Measurements from ENCODE around the gene TMBIM4.

GRCh38 chr12:66169518-66170427, at the start of gene TMBIM4:
Gene TMBIM4 (minus strand): TSS chr12:66169996.
- PRO-cap = bidirectional peak, plus-strand start at chr12:66169712, minus-strand start at chr12:66169627; bidirectional peak, plus-strand start at chr12:66170037, minus-strand start at chr12:66169986

DNA sequence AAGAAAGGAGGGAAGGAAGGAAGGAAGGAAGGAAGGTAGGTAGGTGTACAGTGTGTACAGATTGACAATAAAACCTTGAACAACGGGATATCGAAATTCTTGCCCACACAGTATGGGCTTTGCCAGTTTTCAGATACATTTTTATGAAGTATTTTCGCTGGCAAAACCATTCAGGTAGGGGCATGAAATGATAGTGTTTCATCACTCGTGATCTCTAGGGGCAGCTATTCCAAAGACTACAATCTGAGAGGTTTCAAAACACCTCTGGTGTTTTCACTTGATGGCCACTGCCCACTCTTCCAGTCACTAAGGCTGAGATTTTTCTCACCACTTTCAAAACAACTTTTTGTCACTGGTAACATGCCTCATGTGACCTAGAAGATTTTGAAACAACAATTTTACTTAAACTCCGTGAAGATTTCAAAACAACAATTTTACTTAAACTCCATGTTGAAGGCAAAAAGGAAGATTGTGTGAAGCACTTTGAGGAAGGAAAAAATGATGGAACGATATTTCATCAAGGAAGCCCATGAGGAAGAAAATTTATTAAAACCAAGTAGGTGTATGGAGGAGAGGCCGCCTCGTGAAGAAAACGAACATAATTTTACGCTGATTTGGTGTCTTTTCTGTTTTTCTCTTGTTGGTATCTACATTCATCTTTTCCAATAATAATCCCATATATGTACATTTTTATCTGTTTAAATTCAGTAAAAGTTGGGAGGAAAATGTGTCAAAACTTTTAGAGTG, 1.2 kb upstream of the IRAK3 start:
- PRO-cap = no peak

- PRO-cap = no peak
Measured at GRCh38 chr12:66231183-66232103, 42.4 kb downstream of the IRAK3 start.

GRCh38 chr12:66233877-66234528, 45.0 kb downstream of the IRAK3 start:
- PRO-cap = no peak

DNA sequence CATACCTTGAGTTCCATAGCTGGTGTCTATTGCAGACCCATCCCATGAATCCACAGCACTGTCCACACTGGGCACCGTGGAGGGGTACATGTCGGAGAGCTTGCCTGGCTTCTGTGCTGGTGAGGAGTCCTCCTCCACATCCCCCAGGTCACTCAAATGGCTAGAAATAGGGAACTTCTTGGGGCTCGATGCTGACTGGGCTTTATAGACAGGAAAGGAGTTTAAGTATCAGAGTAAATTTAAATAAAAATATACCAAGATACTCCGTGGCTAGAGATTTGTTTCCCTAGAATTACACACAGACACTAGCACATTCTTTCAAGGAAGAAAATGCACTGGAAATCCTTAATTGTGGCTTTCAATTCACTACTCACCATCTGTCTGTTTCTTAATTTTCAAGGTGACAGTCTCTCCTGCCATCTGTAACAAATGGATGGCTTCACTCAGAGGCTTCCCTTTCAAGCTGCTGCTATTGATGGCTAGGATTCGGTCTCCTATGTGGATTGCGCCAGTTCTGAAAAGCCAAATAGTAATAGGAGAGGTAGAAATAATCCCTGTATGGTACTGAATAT, 90.1 kb downstream of the HELB start:
- PRO-cap = unidirectional peak, minus-strand start at position 154 of the sequence

- PRO-cap = unidirectional peak, plus-strand start at chr12:67068957
Measured at GRCh38 chr12:67068470-67069477, 200.4 kb upstream of the CAND1 start.

- PRO-cap = bidirectional peak, plus-strand start at chr12:67069591, minus-strand start at chr12:67069536
Measured at GRCh38 chr12:67069478-67070209, 199.5 kb upstream of the CAND1 start.

GRCh38 chr12:67456565-67456882, 187.4 kb downstream of the CAND1 start:
- PRO-cap = no peak

- PRO-cap = no peak
Measured at GRCh38 chr12:67650544-67650793, 1.9 kb downstream of the DYRK2 start.

DNA sequence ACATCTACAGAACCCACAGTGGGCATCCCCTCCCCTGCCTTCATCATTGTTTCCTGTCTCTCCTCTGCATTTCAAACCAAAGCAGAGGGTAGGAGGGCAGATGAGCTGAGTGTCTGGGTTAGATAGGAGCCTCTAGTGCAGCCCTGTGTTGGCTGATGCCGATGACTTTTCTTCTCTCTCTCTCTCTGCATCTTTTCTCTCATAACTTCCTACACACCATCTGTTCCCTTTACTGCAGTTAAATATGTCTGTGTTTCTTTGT, 8.6 kb upstream of the IL26 start:
- PRO-cap = no peak

GRCh38 chr12:68440120-68440446, 107.9 kb upstream of the MDM1 start:
- PRO-cap = no peak

DNA sequence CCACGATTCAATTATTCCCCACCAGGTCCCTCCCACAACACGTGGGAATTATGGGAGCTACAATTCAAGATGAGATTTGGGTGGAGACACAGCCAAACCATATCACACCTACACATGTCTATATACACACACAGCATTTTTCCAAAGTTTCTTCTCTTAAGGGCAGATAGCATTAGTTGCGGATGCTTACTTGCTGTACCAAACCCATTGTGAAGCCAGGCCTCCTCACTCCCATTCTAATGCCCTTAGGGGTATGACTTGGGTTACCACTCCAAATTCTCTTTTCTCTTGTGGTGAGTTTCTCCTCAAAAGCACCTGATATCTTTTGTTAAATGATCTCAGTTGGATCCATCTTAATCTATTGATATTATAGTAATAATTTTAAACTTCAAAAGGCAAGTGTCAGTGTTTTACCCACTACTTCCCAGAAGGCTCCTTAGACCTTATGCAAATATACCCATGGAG, 104.0 kb upstream of the RAP1B start:
- PRO-cap = no peak

GRCh38 chr12:68538688-68539109, 72.0 kb upstream of the RAP1B start:
- PRO-cap = no peak

DNA sequence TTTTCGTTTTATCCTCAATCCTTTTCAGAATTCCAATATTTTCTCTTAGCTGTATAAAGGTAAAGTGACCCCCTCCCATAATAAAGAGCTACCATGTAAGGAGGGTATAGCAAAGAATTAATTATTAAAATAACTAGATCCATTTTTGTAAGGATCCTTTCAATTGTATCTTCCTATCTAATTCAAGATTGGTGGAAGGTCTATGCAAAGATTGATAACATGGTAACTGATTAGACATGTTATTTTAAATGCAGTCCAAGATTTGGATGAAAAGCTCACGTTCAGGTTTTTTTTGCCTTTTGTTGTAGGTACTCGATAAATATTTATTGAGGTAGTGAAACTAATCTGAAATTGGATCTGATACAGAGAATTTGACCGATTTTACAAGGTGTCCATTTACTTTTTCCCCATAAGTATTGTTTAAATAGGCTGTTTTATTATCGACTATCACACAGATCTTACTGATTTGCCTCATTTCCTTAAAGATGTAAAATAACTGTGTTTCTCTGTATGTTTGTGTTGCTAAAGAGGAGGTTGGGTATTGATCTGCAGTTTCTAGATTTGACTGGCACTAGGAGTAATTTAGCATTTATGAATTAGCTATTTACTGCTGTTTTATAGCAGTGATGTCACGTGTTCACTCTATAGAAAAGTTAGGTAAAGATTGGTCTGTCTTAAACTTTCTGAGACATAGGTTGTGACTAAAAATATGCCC, 3.3 kb downstream of the RAP1B start:
- PRO-cap = no peak

DNA sequence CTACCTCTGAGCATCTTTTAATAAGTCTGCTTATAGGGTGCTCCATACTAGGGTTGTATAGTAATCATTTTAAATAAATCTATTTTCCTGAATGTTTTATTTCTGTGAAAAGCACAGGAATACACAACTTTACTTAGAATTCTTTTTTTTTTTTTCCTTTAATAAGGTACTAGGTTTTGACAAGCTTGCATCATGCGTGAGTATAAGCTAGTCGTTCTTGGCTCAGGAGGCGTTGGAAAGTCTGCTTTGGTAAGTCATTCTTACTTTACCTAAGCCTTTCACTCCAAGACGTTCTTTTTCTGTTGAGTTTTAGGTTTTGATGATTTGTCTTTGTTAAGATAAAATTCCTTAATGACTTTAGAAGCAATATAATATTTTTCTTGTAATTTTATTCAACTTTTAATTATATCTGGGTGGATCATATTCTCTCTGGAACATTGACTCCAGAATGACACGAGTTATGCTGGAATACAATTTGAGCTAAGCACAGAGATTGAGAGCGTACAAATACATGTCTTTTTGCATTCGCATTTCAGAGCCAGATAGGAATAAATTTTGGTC, 37.9 kb downstream of the RAP1B start:
- PRO-cap = no peak

GRCh38 chr12:68806444-68806937, 1.5 kb upstream of the MDM2 start:
- PRO-cap = no peak

- PRO-cap = no peak
Measured at GRCh38 chr12:68806938-68807223, 1.1 kb upstream of the MDM2 start.

DNA sequence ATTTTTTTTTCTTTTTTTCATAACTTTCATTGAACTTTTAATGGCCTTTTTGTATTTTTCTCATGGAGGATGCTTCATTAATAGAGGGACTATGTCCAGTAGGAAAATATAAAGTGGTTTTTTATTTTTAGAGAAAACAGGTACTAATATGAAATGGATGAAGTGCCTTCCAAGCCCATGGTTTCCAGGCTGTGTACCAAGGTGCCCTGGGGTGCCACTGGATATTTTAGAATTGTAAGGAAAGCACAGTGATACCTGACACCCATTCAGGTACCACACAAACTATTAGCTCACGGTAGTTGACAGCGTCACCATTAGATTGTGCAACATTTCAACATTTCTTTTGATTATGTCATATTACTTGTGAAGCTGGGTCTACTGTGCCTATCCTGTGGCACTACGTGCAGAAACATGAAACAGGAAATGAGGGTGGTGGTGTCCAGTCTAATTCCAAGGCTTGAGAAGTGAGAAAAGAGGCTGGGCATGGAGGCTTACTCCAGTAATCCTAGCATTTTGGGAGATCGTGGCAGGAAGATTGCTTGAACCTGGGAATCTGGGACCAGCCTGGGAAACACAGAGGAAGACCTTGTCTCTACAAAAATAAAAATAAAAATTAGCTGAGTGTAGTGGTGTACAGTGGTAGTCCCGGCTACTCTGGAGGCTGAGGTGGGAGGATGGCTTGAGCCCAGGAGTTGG, 75.5 kb upstream of the CPM start:
- PRO-cap = no peak

DNA sequence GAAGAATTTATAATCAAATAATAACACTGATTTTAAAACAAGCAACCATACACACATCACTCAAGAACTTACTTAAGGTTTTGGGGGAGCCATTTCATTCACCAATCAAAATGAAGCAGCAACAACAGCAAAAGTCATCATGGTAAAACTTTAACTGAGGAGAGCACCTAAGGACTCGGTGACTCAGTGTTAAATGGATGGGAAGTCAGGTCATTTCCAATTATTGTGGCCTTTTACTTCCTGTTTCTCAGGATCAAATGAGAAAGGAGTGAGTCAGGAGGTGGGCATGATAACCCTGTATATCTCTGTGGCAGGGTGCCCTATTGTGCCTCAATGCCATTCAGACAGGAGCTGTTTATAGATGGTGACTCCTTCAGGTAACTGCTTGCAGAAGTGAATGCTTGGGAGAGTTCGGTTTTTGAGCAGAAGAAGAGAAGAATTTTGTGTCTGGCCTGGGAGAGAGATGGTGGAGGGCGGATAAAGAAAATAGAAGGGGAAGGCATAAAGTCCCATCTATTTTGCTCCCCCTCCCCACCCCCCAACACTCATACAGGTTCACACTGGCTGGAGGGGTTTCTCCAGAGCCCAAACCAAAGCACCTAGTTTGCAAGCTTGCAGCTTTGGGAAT, 135.5 kb upstream of the CPM start:
- PRO-cap = no peak

GRCh38 chr12:69101328-69101690, 138.1 kb upstream of the CPSF6 start:
- PRO-cap = no peak